Rectum (tissue), 1 donor: ENCODE measurements around a stretch of chr6.

GRCh38 chr6:35059526-35060298, 81.4 kb downstream of the TCP11 start:
- PRO-cap = no peak

DNA sequence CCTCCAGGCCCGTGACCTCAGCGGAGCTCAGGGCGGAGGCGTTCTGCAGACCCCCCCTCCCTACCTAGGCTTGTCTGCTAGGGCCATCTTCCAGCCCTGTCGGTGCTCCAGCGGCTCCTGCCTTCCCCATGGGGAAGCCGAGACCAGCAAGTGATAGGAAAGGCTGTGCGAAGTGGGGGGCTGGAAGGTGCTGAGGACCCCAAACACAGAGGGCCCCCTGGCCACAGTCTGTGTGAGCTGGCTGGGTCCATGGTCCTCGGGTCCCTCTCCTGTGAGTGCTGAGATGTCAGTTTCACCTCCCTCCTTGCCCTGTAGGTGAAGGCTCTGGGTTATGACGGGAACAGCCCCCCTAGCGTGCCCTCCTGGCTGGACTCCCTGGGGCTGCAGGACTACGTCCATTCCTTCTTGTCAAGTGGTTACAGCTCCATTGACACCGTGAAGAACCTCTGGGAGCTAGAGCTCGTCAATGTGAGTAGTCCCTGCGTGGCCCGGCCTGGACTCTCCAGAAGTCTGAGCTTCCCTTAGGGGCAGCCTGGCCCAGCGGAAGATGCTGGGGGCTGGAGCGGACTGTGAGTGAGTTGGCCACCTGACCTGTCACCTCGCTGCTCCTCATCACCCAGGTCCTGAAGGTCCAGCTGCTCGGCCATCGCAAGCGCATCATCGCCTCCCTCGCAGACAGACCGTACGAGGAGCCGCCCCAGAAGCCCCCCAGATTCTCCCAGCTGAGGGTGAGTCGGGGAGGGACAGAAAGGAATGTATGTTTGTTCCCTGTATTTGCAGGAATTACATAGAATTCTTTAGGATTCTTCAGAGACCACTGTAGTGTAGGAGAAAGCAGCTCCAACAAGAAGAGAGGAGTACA, 61.7 kb downstream of the TCP11 start:
- PRO-cap = no peak

- PRO-cap = no peak
These were observed 14.7 kb downstream of the DEF6 start for GRCh38 chr6:35312203-35312765.

GRCh38 chr6:35319200-35319818, 21.7 kb downstream of the DEF6 start:
- PRO-cap = no peak

- PRO-cap = no peak
These were observed 10.2 kb upstream of the PPARD start for GRCh38 chr6:35332240-35332398.

DNA sequence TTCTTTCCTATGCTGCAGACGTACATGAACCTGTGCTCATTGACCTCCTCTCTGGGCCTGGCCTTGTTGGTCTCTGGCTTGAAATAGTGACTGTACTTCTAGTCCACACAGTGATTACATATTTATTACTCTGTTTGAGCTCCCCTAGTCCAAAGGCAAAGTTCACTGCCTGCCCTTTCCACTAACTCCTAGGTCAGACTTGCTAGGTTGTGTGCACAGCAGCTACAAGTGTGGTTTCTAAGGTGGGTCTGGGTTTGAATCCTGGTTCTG, 29.3 kb downstream of the PPARD start:
- PRO-cap = no peak

DNA sequence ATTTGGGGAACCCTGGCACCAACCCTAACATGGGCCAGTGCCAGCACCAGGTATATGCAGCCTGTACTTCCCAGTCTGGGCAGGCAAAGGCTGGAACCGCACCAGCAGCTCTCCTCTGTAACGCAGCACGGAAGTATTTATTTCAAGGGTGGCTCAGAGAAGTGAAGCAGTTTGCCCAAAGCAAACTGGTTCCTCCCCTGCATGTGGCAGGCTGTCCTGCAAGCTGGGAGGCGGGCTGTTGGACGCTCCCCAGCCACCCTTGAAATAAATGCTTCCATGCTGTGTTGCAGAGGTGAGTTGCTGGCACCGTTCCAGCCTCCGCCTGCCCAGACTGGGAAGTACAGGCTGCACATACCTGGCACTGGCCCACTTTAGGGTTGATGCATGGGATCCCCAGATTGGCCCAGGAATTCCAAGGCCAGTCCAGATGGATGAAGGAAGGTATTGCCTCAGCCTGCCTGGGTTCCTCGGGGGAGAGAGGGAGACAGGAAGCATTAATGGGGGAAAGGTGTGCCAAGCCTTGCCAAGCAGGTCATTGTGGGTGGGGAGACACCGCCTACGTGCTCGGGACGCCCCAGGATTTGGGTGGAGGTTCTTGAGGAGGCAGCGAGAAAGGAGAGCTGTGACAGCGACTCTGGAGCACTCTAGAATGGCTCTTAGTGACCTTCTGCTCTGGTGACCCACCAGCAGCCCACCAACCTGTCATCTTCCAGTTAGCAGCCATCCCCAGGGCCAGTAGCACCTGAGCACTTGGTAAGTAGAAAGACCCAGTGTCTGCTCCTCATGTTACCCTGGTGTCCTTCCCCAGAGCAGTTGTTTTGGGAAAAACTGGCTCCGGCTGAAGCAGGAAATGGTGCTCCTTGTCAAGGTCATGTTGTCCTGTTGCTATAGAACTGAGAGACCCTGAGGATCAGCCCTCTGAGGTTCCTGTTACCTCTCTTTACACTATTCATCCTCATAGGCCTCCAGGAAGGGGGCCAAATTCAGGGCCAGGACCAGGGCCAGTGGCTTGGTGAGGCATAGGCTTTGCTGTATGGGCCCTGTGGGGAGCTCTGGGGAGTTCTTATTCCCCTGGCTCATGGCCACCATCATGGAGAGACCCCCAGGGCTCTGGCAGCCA, 50.1 kb downstream of the PPARD start:
- PRO-cap = bidirectional peak, plus-strand start at position 609 of the sequence, minus-strand start at position 261 of the sequence

DNA sequence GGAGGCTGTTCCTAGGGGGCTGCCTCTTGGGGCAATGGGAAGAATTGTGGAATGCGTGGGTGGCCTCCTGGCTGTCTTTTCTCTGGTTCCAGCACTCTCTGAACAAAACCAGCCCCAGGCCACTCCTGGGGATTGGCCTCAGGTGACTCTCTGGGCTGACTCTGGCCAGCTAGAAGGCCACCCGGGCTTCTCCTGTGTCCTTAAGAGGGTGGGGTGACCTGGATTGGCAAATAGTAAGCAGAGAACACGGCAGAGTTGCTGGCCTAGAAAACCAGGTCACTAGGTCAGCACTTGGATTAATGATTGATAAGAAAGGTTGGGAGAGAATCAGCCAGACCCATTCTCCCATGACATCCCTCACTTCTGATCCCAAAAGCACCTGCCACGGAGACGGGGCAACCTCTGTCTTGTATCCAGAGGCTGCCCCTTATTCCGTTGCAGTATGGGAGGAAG, 49.6 kb upstream of the FANCE start:
- PRO-cap = no peak

- PRO-cap = no peak
These were observed 48.6 kb upstream of the FANCE start for GRCh38 chr6:35403467-35403918.

GRCh38 chr6:35471550-35472627, 3.7 kb downstream of the RPL10A start:
- PRO-cap = no peak

DNA sequence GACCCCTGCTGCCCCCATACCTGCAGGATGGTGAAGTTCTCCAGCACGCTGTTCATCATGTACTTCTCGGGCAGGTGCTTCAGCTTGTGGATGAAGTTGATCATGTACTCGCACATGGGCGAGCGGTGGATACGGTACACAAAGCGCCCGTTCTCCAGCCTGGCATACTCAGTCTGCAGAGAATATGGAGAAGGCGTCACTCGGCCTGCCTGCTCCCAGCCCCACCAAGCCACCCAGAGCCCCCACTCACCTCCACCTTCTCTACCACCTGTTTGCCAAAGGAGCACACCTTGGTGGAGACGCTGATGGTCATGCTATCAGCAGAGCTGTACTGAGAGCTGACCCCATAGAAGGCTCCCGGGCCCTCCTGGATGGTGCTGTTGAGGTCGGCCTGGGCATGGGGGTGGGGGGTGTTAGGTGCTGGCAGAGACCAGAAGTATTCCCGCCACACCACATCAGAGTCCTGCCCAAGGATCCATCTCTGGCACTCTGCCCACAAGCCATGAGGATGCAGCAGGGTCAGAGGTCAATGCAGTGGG, 7.2 kb downstream of the RPL10A start:
- PRO-cap = no peak

GRCh38 chr6:35492892-35493334, 4.0 kb downstream of the TEAD3 start:
- PRO-cap = no peak

- PRO-cap = bidirectional peak, plus-strand start at chr6:35496496, minus-strand start at chr6:35496663
These were observed 726 bp downstream of the TEAD3 start for GRCh38 chr6:35496172-35496534.

GRCh38 chr6:35719195-35719436, 17.7 kb upstream of the ARMC12 start:
- PRO-cap = no peak

DNA sequence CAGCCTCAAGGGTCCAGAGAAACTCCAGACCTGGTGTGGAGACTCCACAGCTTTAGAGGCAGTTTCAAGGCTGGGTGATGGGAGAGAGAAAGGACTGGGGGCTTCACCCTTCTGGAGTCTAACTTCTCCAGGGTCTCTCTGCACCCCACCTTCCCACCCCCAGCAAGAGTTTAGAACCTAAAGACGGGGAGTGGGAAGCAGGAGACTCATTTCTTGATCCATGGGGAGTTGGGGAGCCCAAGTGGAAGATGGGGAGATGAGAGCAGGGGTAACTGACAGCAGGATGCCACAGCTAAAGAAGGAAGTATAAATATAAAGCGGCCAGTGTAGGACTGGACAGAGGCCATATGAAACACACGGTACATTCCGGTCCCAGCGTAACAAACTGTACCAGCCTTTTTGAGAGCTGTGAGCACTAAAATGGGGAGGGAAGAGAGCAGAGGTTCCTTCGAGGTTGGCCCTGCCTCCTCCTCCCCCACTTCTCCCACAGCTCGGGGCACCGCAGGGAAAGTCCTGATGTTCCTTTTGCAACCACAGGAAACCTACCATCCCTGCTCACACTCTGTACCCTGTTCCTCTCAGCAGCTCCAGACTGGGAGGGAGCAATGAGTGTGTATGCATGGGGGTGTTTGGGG, 11.3 kb upstream of the ARMC12 start:
- PRO-cap = bidirectional peak, plus-strand start at position 418 of the sequence, minus-strand start at position 347 of the sequence

GRCh38 chr6:36029399-36029922, 1.9 kb downstream of the MAPK14 start:
- PRO-cap = no peak

DNA sequence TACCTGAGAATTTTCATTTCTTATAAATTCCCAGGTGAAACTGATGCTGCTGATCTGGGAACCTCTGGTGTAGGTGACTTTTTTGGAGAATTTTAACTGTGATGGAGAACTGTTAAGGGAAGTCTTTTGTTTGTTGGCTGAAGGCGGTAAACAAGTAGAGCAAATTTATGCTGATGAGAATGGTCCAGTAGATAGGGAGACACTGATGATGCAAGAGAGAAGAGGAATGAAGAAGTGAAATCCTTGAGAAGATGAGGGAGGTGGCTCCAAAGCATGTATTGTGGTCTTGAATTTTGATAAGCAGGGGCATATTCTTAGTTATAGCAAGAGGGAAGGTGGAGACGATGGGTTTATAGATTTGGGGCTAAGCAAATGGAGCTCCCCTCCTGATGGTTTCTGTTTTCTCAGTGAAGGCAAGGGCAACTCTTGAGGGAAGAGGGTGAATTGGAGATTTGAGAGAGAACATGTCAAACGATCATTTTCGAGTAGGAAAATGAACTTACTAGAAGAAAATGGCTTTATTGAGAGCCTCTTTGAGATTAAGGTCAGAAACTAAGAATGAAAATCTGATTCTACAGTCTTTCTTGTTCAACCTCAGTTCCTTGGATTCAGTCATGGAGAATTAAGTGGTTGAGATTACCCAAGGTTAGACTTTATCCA, 22.1 kb downstream of the MAPK14 start:
- PRO-cap = no peak

- PRO-cap = no peak
These were observed 32.4 kb upstream of the MAPK13 start for GRCh38 chr6:36097741-36098475.

GRCh38 chr6:36108987-36110026, 21.0 kb upstream of the MAPK13 start:
- PRO-cap = no peak

- PRO-cap = no peak
These were observed 15.3 kb upstream of the MAPK13 start for GRCh38 chr6:36114748-36115748.